ENCODE results near the gene PREP.

- PRO-cap: no peak
These were observed 588.3 kb downstream of the GRIK2 start for GRCh38 chr6:101981784-101982246.

DNA sequence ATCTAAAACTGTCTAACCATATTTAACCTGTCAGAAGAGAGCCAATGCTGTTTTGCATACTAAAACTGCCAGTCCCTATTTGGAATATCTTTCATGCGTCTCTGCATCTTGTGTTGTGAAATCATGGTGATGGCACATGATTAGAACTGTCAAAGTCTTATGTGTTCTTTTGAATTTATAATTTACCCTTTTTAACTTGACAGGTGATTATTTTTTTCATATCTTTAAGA lies 1159.3 kb downstream of the GRIK2 start:
- PRO-cap: no peak

- PRO-cap: no peak
These were observed 1150.8 kb downstream of the HACE1 start for GRCh38 chr6:103708918-103709386.

GRCh38 chr6:104489719-104490304 lies 369.9 kb downstream of the HACE1 start:
- PRO-cap: no peak

DNA sequence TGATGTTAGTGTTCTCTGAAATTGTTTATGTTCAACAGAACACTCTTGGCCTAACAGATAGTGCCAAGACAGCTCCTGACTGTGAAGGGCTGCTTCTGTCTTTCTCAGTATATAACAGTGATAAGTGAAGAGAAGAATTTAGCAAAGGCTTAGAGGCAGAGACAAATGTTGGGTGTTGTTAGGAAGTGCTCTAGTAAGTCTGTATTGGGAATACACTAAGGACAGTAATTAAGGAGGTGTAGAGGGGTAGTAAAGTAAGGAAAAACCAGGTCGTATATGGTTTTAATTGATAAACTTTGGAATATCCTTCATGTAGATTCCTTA lies 39.4 kb downstream of the LIN28B start:
- PRO-cap: no peak

GRCh38 chr6:105199749-105200182 lies 20.0 kb upstream of the POPDC3 start:
- PRO-cap: no peak

- PRO-cap: bidirectional peak, plus-strand start at chr6:105403207, minus-strand start at chr6:105403051
These were observed at the start of gene PREP for GRCh38 chr6:105402923-105403821. Gene PREP, minus strand, starts transcription at chr6:105403082.

DNA sequence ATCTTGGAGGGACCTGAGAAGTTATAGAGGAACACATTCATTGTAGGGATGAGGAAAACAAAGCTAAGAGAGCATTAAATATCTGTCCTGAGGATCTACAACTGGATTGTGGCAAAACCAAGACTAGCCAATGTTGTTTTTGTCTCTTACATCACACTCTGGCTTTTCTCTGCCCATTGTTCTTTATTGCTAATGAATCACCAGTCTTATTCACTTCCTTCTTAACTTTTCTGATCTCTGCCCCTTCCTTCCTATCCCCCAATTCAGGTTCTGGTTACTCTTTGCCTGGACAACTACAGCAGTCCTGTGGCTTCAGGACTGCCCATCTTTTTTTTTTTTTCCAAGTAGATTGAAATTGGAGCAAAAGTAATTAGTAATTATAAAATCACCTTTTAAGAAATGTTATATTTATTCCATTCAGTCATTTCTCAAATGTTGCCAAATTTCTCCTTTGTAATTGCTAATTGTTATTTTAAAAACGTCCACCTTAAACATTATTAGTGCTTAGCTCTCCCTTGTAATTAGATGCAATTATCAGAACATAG lies 57.1 kb upstream of the PREP start:
- PRO-cap: no peak

- PRO-cap: no peak
These were observed 188.1 kb upstream of the PREP start for GRCh38 chr6:105590895-105591510.

GRCh38 chr6:105601361-105602014 lies 198.6 kb upstream of the PREP start:
- PRO-cap: no peak

- PRO-cap: no peak
These were observed 201.4 kb upstream of the PREP start for GRCh38 chr6:105604144-105604734.

DNA sequence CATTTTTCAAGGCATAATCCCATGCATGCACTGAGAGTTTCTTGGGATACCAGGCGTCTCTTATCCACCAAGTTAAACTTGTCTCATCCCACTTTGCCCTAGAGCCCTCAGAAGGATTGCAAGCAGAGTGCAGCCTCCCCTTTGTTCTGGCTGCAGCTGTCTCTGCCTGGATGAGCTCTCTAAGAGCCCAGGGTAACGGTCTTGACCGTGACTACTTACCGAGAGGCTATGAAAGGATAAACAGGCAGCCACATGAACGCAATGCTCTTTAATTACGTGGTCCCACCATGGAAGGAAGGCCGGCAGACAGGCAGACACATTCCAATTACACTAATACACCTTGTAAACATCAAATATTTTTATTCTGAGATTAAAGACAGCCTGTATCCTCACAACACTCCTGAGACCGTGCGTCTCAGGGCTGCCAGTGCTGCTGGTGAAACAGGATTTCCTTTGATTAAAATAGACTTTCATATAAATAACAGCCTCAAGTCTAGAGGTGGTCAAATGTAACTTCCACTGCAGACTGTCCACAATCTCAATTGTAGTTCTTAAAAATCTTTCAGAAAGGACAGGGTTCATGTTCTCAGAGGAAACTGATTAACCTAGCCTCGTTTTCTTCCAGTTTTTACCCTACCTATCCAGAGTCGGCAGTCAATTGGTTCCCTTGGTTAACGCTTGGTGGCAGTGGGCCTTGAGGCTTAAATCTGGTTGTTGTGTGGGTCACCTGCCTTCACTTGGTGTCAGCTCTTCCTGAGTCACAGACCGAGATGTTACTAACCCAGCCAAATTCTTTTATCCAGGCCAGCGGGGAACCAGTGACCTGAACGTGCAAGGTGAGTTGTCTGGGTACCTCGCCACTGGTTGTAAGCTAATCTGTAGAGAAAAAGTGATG lies 209.9 kb upstream of the PRDM1 start:
- PRO-cap: no peak

- PRO-cap: no peak
These were observed 193.1 kb upstream of the PRDM1 start for GRCh38 chr6:105892912-105893492.

DNA sequence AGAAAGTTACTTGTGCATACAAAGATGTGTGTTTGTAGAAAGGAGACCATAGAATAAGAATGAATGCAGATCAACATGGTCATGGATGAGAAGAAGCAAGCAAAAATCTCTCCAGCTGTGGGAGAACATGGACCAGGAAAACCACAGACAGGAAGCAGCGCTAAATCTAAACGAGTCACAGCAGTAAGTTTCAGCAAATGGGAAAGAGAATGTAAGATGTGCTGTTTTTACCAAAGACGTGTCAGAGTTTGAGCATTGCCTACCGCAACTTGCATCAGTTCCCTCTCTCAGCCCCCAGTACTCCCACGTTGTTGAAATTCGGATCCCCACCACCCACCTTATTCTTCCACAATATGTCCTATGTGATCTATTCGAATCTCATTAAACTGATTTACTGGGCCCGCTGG lies 59.4 kb upstream of the PRDM1 start:
- PRO-cap: no peak

GRCh38 chr6:106046469-106046911 lies 39.6 kb upstream of the PRDM1 start:
- PRO-cap: no peak

DNA sequence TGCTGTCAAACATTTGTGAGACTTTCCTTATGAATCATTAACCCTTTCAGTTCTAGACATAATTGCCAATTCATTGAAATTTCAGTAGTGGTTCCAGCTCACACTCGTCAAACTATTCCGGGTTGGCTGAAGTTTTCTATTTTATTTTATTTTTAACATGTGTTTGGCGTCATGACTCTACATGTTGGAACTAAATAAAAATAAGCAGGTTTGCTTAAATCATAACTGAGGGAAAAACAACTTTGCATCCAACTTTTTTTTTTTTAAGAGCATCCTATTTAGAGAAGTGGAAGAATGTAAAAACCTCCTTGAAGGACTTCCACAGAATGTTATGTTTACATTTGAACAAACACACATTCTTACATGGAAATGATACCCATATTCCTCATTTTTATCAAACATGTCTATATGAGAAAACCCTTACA lies 609 bp downstream of the PRDM1 start:
- PRO-cap: no peak

GRCh38 chr6:106087158-106087967 lies 1.2 kb downstream of the PRDM1 start:
- PRO-cap: no peak

DNA sequence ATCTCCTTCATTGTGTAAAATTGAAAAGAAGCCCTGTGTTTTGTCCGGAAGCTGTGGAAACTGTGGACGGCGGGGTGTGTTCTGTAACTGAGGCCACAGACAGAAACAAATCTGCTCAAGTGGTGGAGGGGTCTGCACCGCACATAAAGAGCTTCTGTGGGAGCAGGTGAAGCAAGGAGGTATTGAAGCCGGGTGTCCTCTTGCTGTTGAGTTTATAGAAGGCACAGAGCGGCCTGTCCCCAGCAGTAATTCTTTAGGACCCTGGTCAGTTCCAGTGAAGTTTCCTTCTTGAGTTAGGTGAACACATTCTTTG lies 6.0 kb downstream of the PRDM1 start:
- PRO-cap: no peak

- PRO-cap: no peak
These were observed 24.1 kb downstream of the PRDM1 start for GRCh38 chr6:106110155-106110785.

DNA sequence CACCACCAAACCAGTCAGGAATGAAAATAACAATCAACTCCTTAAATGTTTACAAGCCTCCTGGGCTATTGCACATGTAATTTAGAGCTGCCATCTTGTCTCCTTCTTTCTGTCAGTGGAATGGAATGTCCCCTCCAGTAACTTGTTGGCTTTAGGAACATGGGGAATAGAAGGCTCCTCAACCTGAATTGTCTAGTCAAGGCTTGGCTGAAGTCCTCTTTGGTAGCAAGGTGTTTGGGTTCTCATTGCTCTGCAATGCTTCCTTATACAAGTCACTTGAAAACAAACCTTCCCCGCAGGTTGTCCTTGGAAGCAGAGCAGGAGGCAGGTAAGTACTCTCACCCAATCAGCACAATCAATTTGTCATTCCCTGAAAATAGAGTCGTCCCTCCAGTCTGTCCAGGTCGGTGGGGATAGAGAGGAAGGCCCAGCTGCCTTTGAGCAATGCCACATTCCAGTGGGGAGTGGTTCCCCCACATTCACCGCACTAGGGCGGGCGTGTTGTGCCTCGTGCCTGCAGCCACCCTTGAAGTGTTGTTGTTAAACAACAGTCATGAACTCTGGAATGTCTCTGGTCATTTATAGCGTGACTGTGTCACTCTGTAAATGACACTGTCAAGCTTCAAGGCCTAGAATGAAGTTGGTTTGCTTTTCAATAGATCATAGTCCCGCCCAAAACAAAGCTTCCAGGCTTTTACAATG lies 33.3 kb downstream of the PRDM1 start:
- PRO-cap: no peak